ENCODE measurements around the genes ZBTB43 and SLC2A8.

GRCh38 chr9:126664966-126665555, 51.3 kb downstream of the LMX1B start:
- PRO-cap: no peak
- RAMPAGE, long total RNA, 2 experiments: no peak in any of the 2 experiments

DNA sequence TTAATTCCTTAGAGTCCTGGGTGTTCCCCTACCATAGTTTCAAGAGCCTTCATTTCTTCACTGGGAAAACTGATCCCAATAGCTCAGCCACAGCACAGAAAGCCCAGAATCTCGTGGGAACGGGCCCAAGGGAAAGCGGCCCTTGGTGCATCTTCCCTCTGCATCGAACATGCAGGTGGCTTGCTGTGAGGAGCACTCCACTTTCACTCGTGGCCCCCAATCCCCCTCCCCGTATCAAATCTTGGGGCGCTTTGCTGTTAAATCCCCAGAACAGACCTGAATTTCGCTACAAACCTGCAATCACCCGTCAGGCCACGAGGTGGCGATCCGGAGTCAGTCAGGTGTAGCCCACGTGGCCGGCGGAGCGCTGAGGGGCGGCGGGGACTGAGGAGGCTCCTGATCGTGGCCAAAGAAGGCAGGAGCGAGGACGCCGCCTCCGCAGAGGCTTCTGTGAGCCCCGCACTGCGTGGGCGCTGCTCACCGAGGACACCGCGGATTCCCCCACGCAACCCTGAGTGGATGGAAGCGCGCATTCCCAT, 91.5 kb downstream of the LMX1B start:
- PRO-cap: no peak
- RAMPAGE, long total RNA, 2 experiments: no peak in any of the 2 experiments

- PRO-cap: bidirectional peak, plus-strand start at chr9:126805014, minus-strand start at chr9:126804930
- RAMPAGE, long total RNA, 2 experiments: start-site peak on the plus strand in 2 of 2 experiments, at chr9:126805027-126805046 at its widest, 57 to 132 reads per replicate
Measured at GRCh38 chr9:126804755-126805251, at the start of gene ZBTB43. Gene ZBTB43 (plus strand): TSS chr9:126805040.

DNA sequence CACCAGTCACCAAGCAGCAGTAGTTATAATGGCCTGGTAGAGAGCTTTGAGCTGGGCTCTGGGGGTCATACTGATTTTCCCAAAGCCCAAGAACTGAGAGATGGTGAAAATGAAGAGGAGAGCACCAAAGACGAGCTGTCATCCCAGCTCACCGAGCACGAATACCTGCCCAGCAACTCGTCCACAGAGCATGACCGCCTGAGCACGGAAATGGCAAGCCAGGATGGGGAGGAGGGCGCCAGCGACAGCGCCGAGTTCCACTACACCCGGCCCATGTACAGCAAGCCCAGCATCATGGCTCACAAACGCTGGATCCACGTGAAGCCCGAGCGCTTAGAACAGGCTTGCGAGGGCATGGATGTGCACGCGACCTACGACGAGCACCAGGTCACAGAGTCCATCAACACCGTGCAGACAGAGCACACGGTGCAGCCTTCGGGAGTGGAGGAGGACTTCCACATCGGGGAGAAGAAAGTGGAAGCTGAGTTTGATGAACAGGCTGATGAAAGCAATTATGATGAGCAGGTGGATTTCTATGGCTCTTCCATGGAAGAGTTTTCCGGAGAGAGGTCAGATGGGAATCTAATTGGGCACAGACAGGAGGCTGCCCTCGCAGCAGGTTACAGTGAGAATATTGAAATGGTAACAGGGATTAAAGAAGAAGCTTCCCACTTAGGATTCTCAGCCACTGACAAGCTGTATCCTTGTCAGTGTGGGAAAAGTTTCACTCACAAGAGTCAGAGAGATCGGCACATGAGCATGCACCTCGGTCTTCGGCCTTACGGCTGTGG, 27.3 kb upstream of the ZBTB34 start:
- PRO-cap: no peak
- RAMPAGE, long total RNA, 2 experiments: no peak in any of the 2 experiments

GRCh38 chr9:126861716-126861915, 1.2 kb downstream of the ZBTB34 start:
- PRO-cap: no peak
- RAMPAGE, long total RNA, 2 experiments: no peak in any of the 2 experiments

DNA sequence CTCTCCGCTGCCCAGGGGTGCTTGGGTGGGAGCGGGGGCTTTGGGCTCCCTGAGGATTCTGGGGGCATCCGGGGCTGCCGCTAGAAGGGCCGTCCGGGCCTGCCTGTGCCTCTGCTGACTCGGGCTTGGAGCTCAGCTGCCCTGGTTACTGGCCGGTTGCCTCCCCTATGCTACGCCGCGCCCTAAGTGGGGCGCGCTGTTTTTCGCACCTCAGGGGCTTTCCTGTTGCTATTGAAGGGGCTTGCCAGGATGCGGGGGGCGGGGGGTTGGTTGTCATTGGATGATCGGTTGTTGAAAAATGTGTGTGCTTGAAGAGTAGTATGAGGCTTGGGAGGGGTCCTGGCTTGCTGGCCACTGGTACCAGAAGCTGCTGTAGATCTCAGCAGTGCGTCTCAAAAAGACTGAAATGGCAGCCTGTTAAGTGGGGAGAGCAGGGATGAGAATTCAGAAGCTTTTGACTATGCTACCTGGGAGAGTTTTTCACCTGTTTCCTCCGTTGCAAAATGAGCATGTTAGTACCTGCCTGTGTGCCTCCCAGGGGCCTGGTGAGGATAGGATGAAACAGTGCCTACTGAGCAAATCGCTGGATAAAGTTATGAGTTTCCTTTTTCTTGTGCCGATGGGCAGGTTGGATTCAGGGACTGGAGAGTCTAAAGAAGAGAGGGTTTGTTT, 1.1 kb downstream of the RALGPS1 start:
- PRO-cap: no peak
- RAMPAGE, long total RNA, 2 experiments: no peak in any of the 2 experiments

DNA sequence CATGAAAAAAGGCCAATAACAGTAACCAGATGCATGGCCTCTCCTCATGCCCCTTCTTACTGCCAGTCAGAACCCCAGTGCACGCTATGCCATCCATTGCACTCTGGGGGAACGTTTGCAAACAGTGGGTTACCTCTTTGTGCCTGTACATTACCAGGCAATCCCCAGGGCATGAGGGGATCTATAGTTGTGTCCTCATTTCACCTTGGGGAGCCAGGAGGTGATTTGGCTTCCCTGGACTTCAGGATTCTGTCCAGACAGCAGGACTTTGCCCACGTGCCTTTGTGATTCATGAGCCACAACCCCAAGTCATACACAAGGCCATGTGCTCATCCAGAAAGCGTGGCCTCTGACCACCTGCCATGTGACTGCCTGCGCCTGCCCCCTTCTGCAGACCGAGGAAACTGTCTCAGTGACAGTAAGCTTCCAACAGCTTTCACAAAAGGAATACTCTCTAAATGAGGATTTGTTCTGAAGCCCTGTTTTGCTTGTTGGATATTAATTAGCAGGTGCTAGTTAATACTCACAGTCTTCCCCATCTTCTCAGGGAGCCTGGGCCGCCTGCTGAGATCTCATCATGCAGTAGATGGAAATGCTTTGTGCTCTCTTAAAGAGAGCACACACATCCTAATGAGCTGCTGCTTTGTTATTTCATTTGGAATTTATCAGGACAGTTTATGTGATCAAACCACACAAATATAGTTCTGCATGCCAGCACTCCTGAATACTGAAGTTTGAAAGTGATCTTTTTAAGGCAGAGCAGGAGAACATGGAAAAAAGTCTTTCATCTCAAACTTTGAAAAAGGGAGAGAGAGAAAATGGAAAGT, 36.9 kb upstream of the ANGPTL2 start:
- PRO-cap: no peak
- RAMPAGE, long total RNA, 2 experiments: no peak in any of the 2 experiments

- PRO-cap: unidirectional peak, minus-strand start at chr9:127396709; bidirectional peak, plus-strand start at chr9:127397142, minus-strand start at chr9:127396890
- RAMPAGE, long total RNA, 2 experiments: start-site peak on the plus strand in 1 of 2 experiments, at chr9:127397164-127397201 at its widest, 24 reads per replicate
Measured at GRCh38 chr9:127396614-127397609, at the start of gene SLC2A8. Gene SLC2A8 (plus strand): TSS chr9:127397169.

GRCh38 chr9:127573921-127575125, 5.5 kb upstream of the NIBAN2 start:
- PRO-cap: bidirectional peak, plus-strand start at chr9:127574823, minus-strand start at chr9:127574595
- RAMPAGE, long total RNA, 2 experiments: no peak in any of the 2 experiments

GRCh38 chr9:127734509-127734946, 566 bp downstream of the TOR2A start:
- PRO-cap: unidirectional peak, plus-strand start at chr9:127734873
- RAMPAGE, long total RNA, 2 experiments: no peak in any of the 2 experiments

GRCh38 chr9:127765625-127766213, 12.7 kb downstream of the SH2D3C start:
- PRO-cap: no peak
- RAMPAGE, long total RNA, 2 experiments: no peak in any of the 2 experiments

- PRO-cap: no peak
- RAMPAGE, long total RNA, 2 experiments: no peak in any of the 2 experiments
Measured at GRCh38 chr9:127782895-127783584, 2.8 kb upstream of the CDK9 start.

DNA sequence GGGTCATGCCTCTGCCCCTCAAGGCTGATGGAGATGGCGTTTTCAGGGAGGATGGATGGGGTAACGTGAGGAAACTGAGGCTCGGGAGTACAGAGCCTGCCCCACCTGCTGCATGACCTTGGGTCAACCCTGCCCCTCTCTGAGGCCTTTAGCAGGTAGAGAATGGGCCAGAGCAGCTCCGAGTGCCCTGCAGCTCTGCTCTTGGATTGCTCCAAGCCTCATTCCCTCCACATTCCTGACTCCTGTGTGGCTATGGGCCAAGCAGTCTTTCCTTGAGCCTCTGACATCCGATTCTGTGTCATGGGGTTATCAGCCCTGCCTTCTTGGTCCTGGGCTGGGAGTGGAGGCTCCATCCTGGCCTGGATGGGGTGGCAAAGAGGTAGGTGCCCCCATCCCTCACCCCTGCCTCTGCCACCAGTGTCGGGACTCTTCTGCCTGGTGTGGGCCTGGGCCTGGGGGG, 13.6 kb downstream of the FPGS start:
- PRO-cap: no peak
- RAMPAGE, long total RNA, 2 experiments: no peak in any of the 2 experiments

GRCh38 chr9:127833421-127833829, 21.0 kb downstream of the ENG start:
- PRO-cap: bidirectional peak, plus-strand start at chr9:127833963, minus-strand start at chr9:127833720
- RAMPAGE, long total RNA, 2 experiments: no peak in any of the 2 experiments

DNA sequence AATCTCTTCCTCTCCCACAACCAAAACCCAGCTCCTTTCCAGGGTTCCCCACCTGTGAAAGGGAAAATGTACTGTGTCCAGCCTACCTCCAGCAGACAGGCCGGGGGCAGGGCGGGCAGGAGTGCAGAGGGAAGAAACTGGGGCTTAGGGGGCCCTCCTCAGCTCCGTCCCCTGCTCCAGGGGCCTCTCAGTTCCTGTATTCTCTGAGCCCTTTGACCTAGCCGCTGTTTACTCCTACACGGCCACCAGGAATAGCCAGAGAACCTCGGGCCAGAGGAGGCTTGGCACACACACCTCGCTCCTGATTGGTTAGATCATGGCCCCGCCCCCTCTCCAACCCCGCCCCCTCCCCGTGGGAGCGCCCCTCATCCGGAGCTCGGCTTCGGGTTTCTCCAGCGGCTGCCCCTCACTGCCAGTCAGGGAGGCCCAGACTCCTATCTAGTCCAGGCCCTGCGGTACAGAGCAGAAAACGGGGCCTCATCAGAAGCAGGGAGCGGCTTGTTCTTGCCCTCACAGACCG, 2.2 kb downstream of the ST6GALNAC6 start:
- PRO-cap: bidirectional peak, plus-strand start at position 409 of the sequence, minus-strand start at position 257 of the sequence
- RAMPAGE, long total RNA, 2 experiments: start-site peak on the minus strand in 1 of 2 experiments, centred at position 224 of the sequence, 61 reads per replicate

GRCh38 chr9:127921388-127922148, 4.7 kb upstream of the ST6GALNAC4 start:
- PRO-cap: no peak
- RAMPAGE, long total RNA, 2 experiments: no peak in any of the 2 experiments

- PRO-cap: no peak
- RAMPAGE, long total RNA, 2 experiments: start-site peak on the minus strand in 2 of 2 experiments, at chr9:127950002-127950816 at its widest, 5 to 27 reads per replicate
Measured at GRCh38 chr9:127950298-127951487, 13.0 kb upstream of the DPM2 start.

DNA sequence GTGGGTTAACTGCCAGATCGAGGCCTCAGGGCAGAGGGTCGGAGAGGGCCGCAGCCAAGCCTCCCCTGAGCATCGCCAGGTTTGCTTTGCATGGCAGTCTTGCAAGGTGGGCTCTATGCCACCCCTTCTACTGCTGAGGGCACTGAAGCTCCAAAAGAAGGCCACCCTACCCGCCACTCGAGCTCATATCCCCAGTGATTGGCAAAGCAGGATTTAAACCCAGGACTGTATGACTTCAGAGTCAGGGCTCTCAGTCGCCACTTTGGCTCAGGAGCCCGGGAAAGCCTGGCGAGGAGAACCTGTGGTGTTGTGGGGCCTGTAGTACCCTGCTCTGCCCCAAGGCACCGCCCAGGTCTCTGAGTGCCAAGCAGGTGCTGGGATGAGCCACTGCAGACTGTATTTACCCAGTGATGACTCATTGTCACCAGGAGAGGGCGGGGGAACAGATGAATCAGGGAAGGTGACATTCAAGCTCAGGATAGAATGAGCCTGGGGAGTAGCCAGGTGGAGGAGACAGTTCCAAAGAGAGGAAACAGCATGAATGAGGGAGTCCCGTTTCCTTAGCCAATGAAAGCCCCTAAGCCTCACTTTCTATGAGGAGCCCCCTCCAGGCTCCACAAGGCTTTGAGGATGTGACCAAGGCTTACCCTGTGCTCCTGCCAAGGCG, 17.7 kb upstream of the DPM2 start:
- PRO-cap: bidirectional peak, plus-strand start at position 481 of the sequence, minus-strand start at position 333 of the sequence
- RAMPAGE, long total RNA, 2 experiments: no peak in any of the 2 experiments

GRCh38 chr9:127959265-127959919, 21.4 kb downstream of the EEIG1 start:
- PRO-cap: no peak
- RAMPAGE, long total RNA, 2 experiments: no peak in any of the 2 experiments

GRCh38 chr9:127969867-127970246, 10.9 kb downstream of the EEIG1 start:
- PRO-cap: no peak
- RAMPAGE, long total RNA, 2 experiments: no peak in any of the 2 experiments